ENCODE results near the gene ABCF2.

DNA sequence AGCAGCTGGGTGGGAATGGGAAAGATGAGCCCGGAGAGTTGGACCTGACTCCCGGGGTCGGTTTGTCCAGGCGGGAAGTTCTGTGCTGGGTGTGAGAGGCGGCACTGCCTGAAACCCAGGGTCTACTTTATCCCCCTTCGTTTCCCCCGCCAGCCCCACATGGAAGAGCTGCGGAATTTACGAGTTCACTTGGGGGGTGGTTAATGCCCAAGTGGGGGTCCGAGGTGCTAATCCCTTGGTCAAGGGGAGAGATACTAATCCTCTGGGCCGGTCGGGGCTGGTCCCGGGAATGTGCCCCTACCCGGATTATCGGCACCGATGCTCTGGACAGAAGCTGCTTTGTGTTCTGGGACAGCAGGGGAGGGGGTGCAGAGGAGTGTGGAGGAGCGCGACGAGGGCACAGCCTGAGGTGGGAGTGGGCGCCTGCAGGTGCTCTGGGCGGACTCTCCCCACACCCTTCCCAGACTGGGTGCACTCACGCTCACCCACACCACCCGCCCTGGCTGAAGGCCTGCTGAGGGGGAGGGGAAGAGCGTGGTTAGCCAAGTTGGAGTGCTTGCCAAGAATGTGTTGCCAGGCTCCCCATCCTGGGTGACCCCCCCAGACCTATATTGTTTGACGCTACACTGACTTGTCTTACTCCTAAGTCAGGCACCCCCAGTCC, 978 bp downstream of the SLC4A2 start:
- RRBS, result no CpG with 5 or more reads among the region's 25 CpGs

GRCh38 chr7:151107432-151107935, 21.2 kb downstream of the AGAP3 start:
- RRBS, result no CpG with 5 or more reads among the region's 12 CpGs

GRCh38 chr7:151226696-151227752, at the start of gene ABCF2:
TSS of gene ABCF2 (minus strand) at chr7:151227205.
- RRBS, result 3% methylated on average over 23 of the region's 76 CpGs

DNA sequence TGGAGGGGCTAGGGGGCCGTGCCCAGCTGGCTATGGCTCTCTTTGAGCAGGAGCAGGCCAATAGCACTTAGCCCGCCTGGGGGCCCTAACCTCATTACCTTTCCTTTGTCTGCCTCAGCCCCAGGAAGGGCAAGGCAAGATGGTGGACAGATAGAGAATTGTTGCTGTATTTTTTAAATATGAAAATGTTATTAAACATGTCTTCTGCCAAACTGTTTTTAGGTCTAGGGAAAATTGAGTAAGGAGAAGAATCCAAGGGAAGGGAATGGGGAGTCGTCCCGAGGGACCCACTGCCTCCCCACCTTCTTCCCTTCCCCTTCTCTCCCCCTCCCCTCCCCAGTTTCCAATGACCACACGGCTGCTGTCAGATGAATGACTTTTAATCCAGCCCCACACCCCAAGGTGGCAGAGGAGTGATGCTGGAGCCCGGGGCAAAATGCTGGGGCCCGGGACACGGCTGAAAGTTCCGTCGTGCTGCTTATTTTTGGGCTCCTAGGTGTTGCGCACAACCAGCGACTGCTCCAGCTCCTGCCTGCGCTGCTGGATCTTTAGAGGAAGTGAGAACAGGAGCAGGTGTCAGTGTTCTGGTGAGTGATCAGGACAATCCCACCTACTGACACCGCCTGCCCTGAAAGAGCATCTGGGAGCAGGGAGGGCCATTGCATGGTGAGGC, 6.5 kb downstream of the CHPF2 start:
- RRBS, result no CpG with 5 or more reads among the region's 14 CpGs

DNA sequence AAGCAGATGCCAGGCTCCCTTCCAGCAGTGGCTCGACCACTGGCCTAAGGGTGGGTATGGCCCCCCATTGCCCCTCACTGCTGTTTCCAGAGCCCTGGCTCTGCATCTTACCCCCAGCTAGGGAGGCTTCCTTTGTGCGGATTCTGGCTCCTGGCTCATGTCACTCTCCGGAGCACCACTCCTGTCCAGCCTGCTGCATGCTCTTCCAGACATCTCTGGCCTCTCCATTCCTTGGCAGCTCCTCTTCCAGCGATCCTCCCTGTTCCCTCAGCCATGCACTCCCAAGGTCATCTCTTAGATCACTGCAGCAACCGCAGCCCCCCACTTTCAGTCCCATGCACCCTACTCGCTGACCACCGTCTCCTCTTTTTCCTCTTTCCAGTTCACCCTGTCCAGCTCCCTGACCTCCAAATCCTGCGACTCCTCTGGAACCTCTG, 6.8 kb upstream of the SMARCD3 start:
- RRBS, result no CpG with 5 or more reads among the region's 8 CpGs

- RRBS, result no CpG with 5 or more reads among the region's 8 CpGs
These were observed 23.5 kb upstream of the SMARCD3 start for GRCh38 chr7:151271842-151272574.

DNA sequence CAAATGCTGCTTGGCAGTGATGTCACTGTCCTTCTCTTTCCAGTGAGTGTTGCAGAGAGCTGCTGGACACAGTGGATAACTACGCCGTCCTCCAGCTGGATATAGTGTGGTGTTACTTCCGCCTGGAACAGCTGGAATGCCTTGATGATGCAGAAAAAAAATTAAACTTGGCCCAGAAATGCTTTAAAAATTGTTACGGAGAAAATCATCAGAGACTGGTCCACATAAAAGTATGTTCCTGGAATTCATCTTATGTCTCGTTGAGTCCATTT, 25.2 kb downstream of the NUB1 start:
- RRBS, result no CpG with 5 or more reads among the region's 5 CpGs

DNA sequence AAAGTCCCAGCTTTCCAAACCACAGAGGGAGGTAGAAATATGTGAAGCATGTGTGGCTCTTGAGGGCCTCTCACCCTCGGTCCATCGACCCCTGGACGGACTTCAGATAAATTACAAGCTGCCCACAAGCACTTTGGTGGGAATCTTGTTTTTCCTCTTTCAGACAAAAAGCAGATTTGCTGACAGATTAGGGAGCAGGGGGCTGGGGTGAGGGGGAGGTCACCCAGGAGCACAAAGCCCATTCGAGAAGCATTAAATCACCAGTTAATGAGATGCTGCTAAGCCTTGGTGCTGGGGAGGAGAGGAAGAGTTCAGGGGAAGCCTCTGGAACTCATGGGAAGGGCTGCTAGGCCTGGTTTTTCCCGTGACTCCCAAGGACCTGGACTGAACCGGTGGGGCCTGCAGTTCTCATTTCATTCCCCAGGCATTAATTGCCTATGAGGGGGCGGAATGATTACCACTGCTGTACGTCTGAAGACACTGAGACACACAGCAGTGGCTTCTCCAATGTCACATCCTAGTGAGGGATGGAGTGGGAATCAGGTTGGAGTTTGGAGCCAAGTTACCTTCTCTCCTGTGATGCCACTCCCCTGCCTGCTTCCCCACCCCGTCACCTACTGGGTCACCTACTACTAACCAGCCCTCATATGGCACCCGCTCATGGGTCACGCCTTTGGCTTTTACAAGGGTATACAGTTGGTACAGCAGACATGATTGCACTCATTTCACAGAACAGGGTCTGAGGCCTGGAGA, 11.1 kb downstream of the CRYGN start:
- RRBS, result no CpG with 5 or more reads among the region's 11 CpGs

DNA sequence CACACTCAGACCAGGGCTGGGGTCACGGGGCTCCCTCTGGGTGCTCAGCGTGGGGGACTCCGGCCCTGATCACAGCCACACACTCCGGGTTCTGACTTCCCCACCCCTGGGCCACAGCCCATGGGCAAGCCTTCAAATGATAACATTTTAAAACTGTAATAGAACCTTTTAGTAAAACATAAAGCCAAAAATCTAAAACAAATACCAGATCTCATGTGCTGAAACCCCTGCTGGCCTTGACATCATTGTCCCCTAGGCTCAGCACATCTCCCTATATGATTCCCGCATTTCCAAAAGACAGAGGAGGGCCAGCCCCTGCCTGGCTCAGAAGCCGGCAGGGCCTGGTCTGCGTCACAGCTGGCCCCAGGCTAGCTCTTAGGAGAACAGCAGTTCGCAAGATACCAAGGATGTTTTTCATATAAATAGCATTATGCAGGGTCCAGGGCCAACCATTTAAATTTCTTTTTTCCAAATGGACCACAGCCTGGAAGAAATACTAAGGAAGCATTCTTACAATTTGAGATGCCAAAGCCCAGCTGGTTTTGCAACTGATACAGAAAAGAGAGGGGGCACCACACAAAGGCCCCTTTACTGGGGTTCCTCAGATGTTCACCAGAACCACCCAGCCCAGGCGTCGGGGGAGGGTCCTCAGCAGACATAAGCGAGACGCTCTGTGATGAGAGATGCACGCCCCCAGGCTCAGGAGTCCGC, 3.2 kb downstream of the CRYGN start:
- RRBS, result no CpG with 5 or more reads among the region's 14 CpGs

DNA sequence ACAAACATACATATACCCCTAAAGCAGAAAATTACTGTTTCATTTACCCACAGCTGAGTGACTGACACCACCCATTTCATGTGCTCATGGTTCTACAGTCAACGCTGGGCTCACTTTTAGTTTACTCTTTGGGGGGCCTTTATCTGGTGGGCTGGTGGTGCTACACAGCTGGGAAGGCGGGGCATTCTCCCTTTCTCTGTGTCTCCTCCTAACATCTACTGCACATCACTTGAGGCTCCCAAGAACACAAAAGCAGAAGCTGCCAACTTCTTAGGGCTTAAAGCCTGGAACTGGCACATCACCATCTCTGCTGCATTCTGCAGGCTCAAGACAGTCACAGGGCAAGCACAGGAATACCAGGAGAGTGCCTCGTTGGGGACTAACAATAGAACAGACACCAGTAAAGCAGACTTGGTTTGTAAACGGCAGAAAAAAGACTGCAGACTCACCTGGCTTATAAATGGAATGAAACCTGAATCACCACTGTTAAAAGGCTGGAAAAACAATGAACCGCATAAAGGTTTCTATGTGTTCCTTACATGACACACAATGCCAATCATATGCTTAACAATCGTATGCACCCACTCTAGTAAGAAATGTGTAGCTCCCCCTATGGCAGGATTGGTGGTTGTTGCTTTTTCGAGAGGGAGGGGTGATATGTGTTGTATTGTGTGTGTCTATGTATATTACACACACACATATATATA, 12.8 kb downstream of the RHEB start:
- RRBS, result no CpG with 5 or more reads among the region's 7 CpGs

DNA sequence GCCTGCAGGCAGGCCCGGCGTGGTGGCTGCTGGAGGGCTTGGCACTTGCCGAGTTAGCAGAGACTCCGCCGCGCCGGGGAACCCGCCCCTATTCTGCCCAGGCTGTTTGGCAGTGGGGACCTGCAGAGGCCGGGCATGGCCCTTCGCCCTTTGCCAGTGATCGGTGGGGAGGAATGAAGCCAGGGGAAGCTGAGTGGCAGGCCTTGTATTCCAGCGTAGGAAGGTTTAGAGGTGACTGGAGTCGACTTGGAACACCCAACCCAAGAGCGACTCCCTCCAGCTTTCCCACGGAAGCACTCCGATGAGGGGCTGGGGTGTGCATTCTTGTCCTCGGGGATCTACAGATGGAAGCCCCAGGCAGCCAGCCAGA, 1.0 kb upstream of the RHEB start:
- RRBS, result 3% methylated on average over 9 of the region's 17 CpGs

DNA sequence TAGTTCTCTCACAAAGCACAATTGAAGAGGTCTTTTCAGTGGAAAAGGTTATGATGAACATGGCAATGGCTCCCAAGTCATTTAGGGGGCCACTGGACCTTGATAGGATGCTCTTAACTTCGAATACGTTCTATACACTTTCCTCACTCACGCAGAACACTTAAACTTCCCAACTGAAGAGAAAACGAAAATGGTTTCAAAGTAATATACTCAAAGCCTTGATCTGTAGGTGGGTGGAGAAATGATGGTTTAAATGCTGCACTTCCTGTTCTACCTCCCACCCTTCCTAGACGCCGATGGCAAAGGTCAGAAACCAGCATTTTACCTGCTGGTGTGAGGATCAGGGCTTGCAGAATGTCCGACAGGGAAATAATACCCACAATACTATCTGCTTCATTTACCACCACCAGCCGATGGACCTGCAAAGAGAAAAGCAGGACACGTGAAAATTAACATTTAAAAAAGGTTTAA, 40.5 kb upstream of the RHEB start:
- RRBS, result no CpG with 5 or more reads among the region's 9 CpGs

GRCh38 chr7:151630875-151631458, 111.3 kb upstream of the RHEB start:
- RRBS, result 0% methylated on average over 1 of the region's 13 CpGs

DNA sequence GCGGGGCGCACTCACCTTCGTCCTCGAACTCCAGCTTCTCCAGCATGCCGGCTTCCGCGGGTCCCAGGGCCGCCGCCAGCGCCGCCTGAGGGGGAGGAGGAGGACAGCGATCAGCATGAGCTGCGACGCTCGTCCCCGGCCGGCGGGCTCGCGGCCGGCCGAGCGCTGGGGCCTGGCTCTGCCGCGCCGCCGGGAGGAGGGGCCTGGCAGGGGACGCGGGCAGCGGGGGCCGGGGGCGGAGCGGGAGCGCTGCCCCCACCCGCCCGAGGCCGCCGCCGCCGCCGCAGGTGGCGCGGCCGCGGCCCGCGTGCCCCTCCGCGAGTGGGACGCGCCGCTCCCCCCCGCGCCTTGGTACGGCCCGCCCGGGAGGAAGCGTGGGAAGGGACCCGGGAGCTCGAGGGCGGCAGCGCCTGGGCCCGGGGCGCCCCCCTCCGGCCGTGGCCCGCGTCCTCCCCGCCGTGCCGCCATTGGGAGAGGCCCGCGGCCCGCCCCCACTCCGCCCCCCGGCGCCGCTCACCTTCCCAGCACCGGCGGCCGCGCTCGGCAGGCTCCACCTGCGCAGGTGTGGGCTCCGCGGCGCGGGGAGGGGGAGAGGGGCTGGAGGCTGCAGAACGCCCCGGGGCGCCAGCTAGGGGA, 112.5 kb upstream of the RHEB start:
- RRBS, result 2% methylated on average over 47 of the region's 91 CpGs

- RRBS, result no CpG with 5 or more reads among the region's 11 CpGs
These were observed 149.7 kb upstream of the RHEB start for GRCh38 chr7:151669110-151670119.

DNA sequence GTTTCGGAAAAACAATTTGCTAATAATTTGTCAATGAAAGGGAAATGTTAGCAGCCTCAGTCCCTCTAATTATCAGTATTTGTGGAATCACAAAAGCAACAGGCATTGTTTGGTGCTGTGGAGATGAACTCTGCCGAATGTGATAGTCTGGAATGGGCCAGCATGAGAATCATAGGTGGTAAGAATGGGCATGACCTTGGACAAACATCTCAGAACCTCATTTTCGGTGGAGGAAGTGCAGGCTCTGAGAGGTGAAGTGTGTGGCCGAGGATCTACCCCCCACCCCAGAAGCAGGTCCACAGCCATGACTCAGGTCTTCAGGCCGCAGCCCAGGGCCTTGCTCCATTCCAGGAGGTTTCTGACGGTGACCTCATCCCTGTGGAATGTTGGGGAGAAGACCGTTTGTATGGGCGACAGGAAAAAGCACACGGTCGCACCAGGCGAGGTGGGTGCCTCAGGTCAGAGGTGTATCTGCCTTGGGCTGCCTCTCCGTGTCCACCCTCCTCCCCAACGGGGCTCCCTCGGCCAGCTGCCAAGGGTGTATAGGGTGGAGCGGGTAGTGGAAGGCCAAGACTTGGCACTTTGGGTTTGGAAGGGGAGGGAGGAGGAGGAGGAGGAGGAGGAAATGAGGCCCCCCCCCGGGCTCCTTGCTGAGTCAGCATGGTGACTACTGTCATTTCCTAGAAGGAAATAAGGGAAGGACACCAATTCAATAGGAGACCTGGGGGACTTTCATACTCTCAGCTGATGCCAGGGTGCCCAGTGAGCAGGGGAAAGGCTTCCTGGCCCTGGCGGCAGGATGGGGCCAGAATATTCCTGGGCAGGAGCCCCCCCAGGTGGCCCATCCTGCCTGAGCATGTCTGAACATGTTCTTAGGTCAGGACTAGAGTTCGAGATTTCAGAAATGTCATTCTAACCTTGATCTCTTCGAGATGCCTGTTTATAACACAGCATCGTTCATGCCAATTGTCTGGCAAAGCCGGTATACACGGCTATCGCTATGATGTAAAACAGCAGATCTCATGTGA, 168.0 kb upstream of the RHEB start:
- RRBS, result no CpG with 5 or more reads among the region's 23 CpGs

GRCh38 chr7:151748730-151749100, 128.2 kb downstream of the PRKAG2 start:
- RRBS, result no CpG with 5 or more reads among the region's 14 CpGs

- RRBS, result no CpG with 5 or more reads among the region's 6 CpGs
These were observed 66.5 kb downstream of the PRKAG2 start for GRCh38 chr7:151810376-151810813.

DNA sequence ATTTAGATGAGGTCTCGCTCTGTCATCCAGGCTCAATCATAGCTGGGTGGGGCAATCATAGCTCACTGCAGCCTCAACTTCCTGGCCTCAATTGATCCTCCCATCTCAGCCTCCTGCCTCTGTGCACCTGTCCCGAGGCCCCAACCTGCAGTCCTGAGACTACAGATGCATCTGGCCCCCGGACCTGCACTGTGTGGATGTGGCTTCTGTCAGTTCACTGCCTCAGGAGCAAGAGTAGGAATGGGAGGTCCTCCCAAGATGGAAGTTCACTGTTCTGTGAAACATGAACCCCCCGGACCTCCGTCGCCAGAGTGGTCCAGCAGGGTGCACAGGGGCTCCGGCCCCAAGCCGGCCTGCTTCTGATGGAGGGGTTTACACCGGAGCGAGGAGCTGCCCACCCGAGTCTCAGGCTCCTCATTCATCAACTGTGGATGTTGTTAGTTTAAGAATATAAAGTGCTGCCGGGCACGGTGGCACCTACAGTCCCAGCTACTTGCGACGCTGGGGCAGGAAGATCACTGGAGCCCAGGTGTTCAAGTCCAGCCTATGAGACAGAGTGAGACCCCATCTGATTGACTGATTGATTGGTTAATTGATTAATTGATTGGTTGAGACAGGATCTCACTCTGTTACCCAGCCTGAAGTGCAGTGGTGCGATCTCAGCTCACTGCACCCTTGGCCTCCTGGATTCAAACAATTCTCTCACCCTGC, 36.4 kb downstream of the PRKAG2 start:
- RRBS, result 73% methylated on average over 8 of the region's 16 CpGs